ENCODE measurements around a stretch of chr18.

GRCh38 chr18:3305125-3305889 lies 43.4 kb downstream of the MYL12B start:
- RRBS = 40% methylated on average over 1 of the region's 7 CpGs

- RRBS = no CpG with 5 or more reads among the region's 2 CpGs
Measured at GRCh38 chr18:3440432-3440633, 9.6 kb upstream of the TGIF1 start.

DNA sequence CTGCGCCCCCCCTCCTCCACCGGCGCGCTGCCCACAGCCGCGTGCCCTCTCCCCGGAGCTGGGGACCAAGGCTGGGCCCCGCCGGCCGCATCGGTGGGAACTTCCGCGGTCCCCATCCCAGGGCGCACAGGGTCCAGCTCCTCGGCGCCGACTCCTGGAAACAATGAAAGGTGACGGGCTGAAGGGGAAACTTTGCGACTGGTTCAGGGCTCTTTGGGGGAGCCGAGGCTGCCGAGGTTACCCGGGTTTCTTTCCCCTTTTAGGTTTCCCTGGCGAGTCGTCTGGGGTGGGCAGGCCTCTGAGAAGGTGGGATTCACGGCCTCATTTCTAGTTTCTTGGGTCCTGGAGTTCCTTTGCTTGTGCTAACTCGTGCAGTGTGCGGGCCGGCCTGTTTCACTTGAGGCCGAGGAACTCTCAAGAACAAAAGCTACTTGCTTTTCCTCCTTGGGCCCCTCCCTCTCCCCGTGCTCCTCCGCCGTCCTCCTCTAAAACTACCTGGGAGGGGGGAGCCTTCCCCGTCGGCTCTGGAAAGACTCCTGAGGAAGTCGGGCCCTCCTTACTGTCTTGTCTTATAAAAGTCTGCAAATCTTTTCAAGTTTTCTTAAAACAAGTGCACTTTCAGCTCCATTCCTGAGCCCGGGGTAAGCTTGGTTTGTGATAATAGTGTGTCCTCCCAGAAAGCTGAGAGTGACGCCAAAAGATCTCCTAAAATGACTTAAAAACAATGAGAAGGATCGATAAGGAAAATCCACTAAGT lies 2.4 kb downstream of the TGIF1 start:
- RRBS = no CpG with 5 or more reads among the region's 38 CpGs

GRCh38 chr18:3459351-3459874 lies 9.4 kb downstream of the TGIF1 start:
- RRBS = no CpG with 5 or more reads among the region's 4 CpGs

GRCh38 chr18:3525660-3526418 lies 75.9 kb downstream of the TGIF1 start:
- RRBS = no CpG with 5 or more reads among the region's 12 CpGs

- RRBS = no CpG with 5 or more reads among the region's 6 CpGs
Measured at GRCh38 chr18:3584921-3585360, 135.0 kb downstream of the TGIF1 start.

DNA sequence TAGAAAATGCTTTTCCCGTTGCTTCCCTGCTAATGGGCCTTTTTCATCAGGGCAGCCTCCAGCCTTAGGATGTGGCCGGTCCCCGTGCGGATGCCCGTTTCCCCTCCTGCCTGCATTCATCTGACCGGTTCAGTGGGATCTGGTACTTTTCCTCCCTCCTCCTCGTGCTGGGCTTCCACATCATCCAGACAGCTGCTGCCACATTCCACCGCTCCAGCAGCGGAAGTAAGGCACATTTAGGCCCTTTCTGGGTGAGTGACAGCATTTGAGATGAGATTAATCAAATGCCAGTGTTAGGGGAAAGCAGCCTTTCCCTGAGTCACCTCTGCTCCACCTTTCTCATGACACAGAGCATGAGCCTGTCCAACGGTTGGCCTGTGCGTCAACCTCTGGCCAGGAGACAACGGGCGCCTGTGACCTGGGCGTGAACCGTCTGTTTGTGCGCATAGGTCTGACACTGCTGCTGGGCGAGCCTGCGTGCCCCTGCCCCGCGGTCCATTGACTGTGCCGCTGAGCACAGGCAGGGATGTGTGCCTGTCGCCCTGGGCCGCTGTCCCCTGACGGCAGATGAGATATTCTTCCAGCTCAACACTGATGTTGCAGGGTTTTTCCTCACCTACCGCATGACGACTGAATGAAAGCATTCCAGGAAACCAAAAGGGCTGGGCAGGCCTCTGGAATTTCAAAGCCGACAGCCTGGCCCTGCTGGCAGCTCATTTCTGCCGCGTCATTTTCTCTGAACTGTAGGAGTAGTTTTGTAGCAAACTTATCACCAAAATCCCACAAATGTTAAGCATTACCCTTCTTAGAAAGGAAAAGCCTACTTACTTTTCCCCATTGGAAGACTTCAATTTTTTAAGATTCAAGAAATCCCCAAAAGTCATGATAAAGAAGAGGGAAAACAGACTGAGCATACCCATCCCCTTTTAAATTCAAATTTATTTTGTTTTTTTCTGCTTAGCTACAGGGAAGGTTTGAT lies 174.1 kb downstream of the TGIF1 start:
- RRBS = 2% methylated on average over 5 of the region's 29 CpGs

GRCh38 chr18:3666275-3666690 lies 216.3 kb downstream of the TGIF1 start:
- RRBS = no CpG with 5 or more reads among the region's 7 CpGs

GRCh38 chr18:3794487-3795016 lies 344.6 kb downstream of the TGIF1 start:
- RRBS = no CpG with 5 or more reads among the region's 9 CpGs

GRCh38 chr18:3874176-3874557 lies 424.2 kb downstream of the TGIF1 start:
- RRBS = no CpG with 5 or more reads among the region's 7 CpGs

- RRBS = no CpG with 5 or more reads among the region's 32 CpGs
Measured at GRCh38 chr18:5004046-5004940, 192.8 kb downstream of the AKAIN1 start.

DNA sequence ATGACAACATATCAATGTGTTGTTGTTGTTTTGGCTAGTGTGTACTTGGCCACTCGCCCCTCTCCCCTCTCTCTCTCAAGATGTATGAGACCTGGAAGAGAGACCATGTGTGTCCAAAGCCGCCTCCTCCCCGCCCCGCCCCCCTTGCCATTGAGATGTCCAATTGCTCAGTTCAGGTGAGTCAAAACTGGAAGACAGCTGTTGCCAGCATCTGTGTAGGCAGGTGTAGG lies 1.2 kb downstream of the ZBTB14 start:
- RRBS = no CpG with 5 or more reads among the region's 4 CpGs

- RRBS = 1% methylated on average over 29 of the region's 122 CpGs
Measured at GRCh38 chr18:5294674-5295587, 595 bp downstream of the ZBTB14 start.

DNA sequence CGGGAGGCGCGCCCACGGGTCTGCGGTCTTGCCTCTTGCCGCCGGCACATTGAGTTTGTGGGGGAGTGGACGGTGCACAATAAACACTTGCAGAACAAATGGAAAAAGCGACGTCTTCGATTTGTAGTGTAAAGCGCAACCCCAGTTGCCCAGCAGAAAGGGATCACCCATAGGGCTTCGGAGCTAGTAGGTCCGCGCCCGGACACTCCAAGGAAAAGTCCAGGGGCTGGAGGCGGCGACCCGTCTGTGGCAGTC lies 976 bp upstream of the ZBTB14 start:
- RRBS = 3% methylated on average over 7 of the region's 19 CpGs

DNA sequence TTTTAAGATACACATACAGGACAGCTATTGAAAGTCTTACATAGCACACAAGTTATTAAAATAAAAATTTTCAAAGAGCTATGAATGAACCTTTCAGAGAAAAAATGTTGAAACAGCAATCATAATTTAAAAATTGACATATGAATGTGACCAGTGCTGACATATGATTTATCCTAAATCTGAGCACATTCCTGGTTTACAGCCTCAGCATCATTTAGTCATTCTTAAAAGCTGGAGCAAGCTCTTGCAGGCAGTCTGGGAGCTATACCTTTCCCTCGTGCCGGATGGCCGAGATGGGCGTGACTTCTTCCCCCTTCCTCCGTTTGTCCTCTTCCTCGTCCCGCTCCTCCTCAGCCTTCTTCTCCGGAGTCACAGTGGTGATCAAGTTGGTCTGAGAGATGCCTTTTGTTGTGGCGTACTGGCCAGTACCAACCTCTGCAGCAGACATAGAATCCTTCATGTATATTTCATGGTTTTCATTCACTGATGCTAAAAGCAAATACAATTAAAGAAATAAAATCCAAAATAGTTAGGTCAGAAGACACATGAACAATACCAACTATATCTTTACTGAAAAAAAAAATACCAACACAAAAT lies 124.0 kb upstream of the ZBTB14 start:
- RRBS = 91% methylated on average over 6 of the region's 9 CpGs

GRCh38 chr18:5423259-5423734 lies 120.5 kb downstream of the EPB41L3 start:
- RRBS = no CpG with 5 or more reads among the region's 10 CpGs

DNA sequence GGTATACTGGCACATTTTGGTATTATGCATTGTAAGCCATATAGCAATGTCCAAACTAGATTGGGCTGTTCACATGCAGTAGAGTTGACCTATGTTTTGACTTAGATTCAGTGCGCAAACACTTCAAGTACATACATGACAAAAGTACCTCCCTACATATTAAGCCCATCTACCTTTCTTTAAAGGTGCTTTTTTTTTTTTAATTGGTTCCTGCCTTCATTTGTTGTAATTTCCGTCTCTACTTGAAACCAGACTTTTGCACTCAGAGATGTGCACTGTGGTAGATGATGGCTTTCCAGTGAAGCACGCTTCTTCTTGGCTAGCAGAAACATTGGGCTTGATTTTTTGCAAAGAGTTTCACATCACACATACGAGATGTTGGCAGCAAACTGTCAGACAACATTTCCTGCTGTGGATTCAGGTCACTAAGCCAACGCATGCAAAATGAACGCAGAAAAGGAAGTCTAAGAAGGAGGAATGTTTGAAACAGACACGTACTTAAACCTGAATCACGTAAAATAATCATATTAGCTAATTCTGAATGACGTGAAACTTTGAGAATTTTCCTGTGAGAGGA lies 88.3 kb downstream of the EPB41L3 start:
- RRBS = no CpG with 5 or more reads among the region's 9 CpGs

- RRBS = no CpG with 5 or more reads among the region's 9 CpGs
Measured at GRCh38 chr18:5456578-5457093, 87.2 kb downstream of the EPB41L3 start.

GRCh38 chr18:5895796-5896845 lies 799 bp upstream of the TMEM200C start:
- RRBS = 2% methylated on average over 24 of the region's 50 CpGs

GRCh38 chr18:5998618-5999406 lies 103.5 kb upstream of the TMEM200C start:
- RRBS = no CpG with 5 or more reads among the region's 2 CpGs

Data from zone of skin (tissue), 1 donor.